Endothelial cell (in vitro differentiated cells): Measurements from ENCODE around the gene TSPO.

- PRO-cap, result no peak
These were observed 77.7 kb upstream of the TCF20 start for GRCh38 chr22:42348118-42348639.

DNA sequence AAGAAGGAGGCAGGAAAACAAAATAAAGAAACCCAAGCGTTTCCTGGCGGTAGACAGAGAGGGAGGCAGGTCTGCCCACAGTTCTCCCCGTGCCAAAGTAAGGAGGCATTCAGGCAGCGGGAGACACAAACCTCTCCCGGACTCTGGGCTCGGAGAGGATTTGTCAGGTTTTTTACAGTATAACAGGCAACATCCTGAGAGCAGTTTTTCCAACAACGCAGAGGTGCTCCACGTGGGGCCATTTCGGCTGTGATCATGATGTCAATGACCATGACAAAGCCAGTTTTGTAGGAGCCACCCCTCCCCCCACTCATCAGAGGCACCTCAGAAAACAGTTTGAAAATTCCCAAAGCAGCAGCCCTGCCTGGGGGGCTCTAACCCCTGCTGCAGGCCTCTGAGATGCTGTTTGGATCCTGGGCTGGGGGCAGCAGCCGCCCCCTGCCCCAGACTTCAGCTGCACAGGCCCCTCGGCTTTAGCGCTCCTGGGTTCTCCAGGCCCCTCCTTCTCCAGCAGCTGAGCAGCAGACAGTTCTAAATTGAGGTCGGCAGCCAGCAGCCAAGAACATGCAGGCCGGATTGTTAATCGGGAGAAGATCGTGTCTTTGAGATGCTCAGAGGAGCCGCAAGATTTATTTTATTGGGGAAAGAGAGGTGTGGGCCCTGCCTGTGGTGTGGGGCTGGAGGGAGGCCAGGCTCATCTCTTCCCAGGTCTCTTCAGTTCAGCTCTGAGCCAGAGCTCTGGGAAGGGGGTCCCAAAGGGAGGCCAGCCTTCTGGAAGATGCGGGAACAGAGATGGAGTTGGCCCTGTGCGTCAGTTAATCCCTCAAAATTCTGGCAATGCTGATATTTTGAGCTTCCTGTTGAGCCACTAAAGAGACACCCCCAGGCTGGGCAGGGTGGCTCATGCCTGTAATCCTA is 19.3 kb downstream of the NFAM1 start:
- PRO-cap, result no peak

- PRO-cap, result no peak
These were observed 11.4 kb downstream of the NFAM1 start for GRCh38 chr22:42420845-42421108.

DNA sequence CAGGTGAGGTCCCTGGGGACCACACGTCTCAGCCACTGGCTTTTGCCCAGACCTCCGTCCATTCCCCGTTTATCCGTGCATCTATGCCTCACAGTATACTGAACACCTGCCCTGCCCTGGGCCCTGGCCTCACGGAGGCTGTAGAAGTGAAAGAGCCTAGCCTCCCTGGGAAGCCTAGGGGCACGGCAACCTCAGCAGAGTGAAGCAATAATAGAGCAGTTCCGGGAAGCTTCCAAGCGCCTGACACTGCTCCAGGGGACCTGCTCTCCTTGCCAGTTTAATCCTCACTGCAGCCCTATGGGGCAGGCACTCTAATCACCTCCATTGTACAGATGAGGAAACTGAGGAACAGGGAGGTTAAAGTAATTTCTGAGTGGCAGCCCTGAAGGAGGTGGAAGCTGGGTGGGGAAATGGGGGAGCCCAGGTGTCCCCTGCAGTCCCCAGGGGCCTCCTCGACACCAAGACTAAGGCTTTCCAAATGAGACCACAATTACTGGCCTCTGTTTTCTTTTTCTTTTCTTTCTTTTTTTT is 2.7 kb upstream of the NFAM1 start:
- PRO-cap, result no peak

DNA sequence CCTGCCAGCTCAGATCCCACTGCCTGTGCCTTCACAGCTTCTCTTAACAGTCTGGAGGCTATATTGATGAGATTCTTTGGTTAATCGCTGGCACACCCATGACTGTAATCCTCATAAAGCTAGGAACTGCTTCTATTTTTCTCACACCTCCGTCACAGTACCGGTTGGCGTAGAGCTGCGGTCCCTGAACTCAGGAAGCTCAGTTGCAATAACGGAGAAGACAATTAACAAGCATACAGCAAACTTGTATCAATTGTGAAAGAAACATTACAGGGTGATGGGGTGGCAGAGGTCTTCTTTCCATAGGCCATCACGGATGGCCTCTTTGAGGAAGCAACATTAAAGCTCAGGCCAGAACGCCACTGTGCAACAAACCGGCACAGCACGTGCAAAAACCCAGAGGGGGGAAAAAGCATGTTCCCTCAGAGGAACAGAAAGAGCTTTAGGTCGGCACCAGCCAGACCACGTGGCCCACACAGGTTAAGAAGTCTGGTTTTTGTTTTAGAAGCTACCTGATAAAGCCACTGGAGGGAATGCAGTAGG is 854 bp downstream of the RRP7A start:
- PRO-cap, result no peak

GRCh38 chr22:42519214-42519603 is 387 bp downstream of the RRP7A start:
- PRO-cap, result no peak

GRCh38 chr22:42585560-42586104 is 29.1 kb downstream of the POLDIP3 start:
- PRO-cap, result no peak

DNA sequence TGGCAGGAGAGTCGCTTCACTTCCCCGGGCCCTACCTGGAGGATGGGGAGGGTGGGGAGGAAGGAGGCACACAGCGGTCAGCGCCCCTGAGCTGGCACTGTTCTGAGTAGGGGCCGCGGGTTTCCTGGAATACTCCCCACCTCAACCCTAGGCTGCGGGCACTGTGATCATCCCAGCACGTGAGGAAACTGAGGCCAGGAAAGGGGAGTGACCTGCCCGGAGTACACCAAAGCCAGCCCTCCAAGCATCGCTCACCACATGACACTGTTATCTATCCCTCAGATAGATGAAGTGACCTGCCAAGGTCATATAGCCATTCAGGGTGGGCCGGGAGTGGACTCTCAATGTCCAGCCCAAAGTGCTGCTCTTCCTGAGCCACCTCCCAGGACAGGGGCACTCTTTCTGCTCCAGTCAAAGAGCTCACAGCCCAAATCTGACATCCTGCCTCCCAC is 3.4 kb upstream of the ATP5MGL start:
- PRO-cap, result no peak

GRCh38 chr22:42671291-42671704 is 22.1 kb upstream of the CYB5R3 start:
- PRO-cap, result bidirectional peak, plus-strand start at chr22:42671635, minus-strand start at chr22:42671521

GRCh38 chr22:42686647-42687126 is 34.0 kb downstream of the A4GALT start:
- PRO-cap, result no peak

- PRO-cap, result no peak
These were observed 64.1 kb downstream of the ARFGAP3 start for GRCh38 chr22:42792847-42793444.

- PRO-cap, result no peak
These were observed 62.3 kb downstream of the ARFGAP3 start for GRCh38 chr22:42794575-42795350.

- PRO-cap, result no peak
These were observed 60.0 kb downstream of the ARFGAP3 start for GRCh38 chr22:42797050-42797570.

DNA sequence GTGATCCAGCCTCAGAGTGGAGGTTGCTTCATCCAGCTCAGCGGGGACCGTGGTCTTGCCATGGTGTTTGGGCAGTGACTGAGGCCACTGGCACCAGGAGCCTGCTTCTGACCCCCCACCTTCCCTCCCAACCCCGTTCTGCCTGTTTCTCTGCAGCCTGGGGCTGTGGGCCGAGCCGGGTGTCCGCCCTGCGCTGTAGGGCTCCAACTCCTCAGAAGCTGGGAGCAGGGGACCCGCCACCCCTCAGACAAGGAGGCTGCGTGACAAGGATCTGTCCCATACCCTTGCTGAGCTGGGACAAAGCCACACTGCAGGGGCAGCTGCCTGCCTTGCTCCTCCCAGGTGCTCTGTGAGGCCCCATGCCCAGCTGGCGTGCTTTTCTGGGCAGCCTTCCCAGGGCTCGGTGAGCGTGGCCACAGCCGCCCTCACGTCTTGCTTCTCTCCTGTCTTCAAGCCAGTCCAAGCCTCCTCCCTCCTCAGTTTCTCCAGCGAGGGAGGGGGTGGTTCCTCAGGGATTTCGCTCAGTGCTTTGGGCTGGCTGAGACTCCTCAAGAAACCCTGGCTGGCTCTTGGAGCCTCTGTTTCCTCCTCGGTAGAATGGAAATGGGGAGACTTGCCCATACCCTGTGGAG is 11.8 kb upstream of the ARFGAP3 start:
- PRO-cap, result no peak

- PRO-cap, result no peak
These were observed 44.7 kb upstream of the ARFGAP3 start for GRCh38 chr22:42901677-42902306.

DNA sequence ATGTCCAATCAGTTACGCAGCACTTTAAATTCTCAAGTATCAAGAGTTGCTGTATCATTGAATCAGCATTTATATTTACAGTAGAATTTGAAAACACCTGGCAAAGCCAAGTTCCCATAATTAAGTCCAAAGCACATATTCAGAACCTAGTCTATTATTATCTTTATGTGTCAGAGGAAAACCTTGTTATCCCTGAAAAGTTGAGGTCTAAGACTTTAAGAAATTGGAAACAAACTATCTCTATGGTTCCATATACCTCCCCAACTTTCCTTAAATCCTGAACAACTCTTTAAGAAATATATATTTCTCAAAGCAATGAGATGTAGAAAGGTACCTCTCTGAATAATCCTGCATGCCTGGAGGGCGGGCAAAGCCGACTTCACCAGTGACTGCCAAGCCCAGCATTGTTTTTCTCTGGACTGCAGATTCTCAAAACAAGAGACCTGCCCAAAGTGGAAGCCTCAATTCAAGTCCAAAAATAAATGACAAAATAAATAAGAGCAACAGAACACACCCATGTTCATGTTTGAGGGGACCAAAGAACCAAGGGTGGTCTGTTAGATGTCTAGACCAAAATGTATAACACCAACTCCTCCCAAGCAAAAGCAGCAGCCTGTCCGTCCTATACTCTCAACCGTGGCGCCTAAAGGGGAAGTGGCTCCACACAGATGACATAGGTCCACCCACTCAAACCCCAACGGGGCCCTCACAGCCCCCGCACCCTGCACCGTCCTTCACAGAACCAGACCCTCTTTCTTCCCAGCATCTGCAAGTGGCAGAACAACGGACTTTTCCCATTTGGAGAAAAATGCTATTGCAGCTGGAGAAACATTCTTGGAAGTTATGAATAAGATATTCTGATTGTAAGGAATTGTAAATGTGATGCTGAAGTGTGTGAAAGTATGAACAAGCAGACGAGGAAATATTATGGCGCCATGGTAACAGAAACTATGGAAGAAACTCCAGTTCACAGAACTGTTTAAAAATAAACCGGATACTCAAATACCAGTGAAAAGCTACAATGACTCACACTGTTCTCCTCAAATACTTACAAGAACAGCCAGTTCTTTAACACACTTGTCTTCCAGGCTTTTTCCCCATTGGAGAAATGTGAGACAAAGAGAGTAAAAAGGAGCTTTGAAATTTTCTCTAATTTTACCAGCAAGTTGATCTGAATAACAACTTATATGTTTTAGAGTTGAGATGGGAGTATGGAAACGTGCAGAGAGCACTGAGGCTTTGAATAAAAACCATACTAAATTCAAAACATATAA is 76.3 kb upstream of the ARFGAP3 start:
- PRO-cap, result no peak

DNA sequence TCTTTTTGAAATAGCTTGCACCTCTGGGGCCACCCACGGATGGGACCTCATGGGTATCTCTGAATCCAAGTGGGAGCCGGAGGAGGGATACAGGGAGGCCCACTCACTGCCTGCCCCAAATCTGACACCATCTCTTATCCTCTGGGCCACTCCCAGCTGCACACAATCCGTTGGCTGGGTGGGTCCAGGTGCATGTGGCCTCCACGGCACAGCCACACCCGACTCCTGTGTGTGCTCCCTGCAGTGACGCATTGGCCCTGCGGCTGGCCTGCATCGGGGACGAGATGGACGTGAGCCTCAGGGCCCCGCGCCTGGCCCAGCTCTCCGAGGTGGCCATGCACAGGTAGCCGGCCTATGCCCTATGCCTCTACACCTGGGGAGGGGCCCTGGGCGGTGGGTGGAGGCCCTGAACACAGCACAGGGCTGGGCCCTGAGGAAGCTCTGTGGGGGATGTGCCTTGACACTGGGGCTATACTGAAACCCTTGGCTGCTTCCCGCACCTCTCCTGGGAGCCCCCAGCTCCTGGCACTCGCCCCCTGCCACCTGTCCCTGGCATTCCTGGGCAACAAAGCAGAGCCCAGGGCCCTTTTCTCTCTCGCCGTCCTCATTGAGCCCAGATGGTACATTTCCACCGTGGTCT is 15.6 kb downstream of the MCAT start:
- PRO-cap, result no peak

DNA sequence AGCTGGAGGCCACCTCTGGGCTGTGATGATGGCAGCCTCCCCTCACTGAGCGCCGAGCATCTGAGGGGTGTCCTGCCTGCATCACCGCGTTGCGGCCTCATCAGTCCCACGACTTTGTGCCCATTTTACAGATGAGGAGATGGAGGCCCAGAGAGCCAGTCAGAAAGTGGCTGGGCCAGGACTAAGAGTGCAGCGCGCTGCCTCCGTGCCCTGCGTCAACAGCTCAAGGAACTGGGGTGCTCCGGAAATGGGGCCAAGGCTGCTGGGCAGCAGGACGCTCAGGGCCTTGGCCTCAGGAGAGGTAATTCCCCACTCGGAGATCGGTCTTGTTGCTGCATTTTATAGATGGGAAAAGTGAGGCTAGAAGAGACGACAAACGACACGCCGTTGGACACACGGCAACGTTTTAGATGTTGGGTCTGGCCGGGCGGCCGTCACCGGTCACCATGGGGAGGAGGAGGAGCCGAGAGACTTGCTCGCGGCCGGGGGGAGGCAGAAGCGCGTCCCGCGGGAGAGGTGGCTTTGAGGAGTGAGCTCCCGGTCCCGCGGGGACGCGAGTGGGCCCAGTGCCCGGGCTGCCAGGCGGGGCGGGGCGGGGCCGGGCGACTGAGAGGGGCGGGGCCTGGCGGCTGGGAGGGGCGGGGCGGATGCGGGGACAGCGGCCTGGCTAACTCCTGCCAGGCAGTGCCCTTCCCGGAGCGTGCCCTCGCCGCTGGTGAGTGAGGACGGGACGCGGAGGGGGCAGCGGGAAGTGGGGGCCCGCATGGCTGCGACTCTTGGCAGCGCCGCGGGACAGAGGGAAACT is at the start of gene TSPO:
TSS of gene TSPO (plus strand) at position 670 of the 805 bp plus-strand sequence.
- PRO-cap, result no peak

- PRO-cap, result no peak
These were observed 1.1 kb downstream of the TSPO start for GRCh38 chr22:43152308-43153019.

- PRO-cap, result no peak
These were observed 11.4 kb downstream of the TSPO start for GRCh38 chr22:43162478-43163393.